Bronchus (tissue), 1 donor: ENCODE measurements around a stretch of chr5.

DNA sequence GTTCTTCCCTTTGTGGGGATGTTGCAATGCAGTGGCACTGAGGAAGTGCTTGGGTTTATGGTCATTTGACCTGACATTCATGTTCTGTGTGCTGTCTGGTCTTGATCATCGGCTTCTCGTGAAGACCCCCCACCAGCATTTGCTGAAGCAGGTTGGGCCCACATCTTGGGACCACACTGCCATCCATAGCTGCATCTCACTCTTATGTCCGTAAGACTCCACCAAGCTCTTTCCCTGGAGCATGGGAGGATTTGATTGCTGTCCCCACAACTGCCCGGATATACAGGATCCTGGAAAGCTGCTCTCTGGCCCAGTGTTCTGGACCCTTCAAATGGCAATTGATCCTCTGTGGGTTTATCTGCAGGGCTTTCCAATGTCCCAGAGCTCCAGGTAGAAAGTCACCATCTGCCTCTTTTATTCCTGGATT is 214.5 kb downstream of the SREK1 start:
- PRO-cap, result no peak

- PRO-cap, result no peak
Observed at GRCh38 chr5:66554117-66554579, 42.0 kb upstream of the MAST4 start.

DNA sequence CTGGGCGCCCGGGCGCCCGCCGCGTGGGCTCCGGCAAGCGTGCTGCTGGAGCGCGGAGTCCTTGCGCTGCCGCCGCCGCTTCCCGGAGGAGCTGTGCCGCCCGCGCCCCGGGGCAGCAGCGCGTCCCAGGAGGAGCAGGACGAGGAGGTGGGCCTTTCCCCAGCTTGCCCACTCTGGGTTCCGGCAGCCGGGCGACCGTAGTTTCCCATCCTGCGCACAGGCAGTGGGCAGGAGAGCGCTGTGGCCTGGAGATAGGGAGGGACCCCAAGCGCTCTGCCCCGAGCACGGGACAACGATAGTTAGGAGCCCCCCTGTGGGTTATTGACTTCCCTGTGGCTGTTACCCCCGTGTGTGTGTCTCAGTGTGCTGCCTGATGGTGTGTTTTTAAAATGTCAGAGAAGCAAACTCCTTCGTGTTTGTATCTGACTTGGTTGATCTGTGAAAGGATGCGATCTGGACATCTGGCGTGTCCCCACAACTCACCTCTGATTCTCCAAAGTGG is 730 bp downstream of the MAST4 start:
- PRO-cap, result unidirectional peak, minus-strand start at position 79 of the sequence

- PRO-cap, result no peak
Observed at GRCh38 chr5:67006203-67006944, 190.2 kb downstream of the CD180 start.

DNA sequence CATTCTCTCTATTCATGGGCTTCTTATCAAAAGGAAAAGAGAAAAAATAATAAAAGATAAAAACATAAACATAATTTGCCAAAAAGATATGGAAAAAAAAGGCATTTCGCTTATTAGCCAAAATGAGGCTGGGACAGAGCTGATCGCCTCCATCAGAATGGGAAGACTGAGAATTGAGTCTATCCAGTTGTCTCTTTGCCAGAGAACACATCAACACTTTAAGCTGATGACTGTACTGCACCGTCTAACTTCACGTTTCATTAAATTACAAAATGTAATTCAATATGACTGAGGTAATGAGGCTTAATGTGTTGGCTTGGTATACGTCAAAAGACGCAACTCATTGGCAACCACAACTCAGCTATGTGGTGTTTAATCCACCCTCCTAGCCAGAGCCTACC is 462.6 kb upstream of the CD180 start:
- PRO-cap, result no peak

DNA sequence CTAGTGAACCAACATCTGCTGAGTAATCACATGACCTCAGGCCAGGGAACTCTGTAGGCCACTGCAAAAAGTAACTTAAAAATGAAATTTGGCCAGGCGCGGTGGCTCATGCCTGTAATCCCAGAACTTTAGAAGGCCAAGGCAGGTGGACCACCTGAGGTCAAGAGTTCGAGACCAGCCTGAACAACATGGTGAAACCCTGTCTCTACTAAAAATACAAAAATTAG is 173.2 kb upstream of the PIK3R1 start:
- PRO-cap, result no peak

DNA sequence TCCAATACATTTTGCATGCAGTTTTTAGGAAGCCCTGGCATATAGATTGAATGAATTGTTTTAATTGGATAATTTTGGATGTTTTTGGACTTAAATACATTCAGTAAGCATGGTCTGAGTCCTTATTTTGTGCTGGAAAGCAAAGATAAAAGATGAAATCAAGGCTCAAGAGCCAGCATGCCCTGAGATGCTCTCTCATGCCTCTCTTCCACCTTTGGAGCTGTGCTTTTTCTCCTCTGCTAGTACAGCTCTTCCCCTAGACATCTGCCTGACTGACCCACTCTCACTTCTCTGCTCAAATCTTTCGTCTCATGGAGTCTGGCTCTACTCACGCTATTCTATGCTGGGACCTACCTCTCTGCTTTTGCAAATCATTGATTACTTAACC is 14.3 kb downstream of the PIK3R1 start:
- PRO-cap, result no peak

- PRO-cap, result no peak
Observed at GRCh38 chr5:68251321-68251743, 35.8 kb downstream of the PIK3R1 start.

- PRO-cap, result no peak
Observed at GRCh38 chr5:68268463-68269233, 53.1 kb downstream of the PIK3R1 start.

DNA sequence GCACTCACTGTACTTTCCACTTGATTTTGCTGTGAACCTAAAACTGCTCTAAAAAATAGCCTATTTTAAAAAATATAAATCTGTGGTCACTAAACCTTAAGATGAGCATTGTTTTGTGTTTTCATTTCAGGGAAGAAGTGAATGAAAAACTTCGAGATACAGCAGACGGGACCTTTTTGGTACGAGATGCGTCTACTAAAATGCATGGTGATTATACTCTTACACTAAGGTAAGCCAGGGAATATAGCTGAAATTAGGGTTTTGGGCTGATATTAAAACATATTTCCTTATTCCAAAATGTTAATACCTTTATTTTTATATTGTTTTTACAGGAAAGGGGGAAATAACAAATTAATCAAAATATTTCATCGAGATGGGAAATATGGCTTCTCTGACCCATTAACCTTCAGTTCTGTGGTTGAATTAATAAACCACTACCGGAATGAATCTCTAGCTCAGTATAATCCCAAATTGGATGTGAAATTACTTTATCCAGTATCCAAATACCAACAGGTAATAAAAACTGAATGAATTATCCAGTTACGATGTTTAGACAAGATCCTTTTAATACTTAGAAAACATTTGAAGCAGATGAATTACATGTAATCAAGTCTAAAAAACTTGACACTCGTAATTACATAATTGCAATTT is 77.5 kb downstream of the PIK3R1 start:
- PRO-cap, result no peak

GRCh38 chr5:68342766-68343248 is 127.3 kb downstream of the PIK3R1 start:
- PRO-cap, result no peak

GRCh38 chr5:68711373-68711688 is 382.5 kb upstream of the SLC30A5 start:
- PRO-cap, result no peak

- PRO-cap, result no peak
Observed at GRCh38 chr5:68746601-68747438, 347.0 kb upstream of the SLC30A5 start.

DNA sequence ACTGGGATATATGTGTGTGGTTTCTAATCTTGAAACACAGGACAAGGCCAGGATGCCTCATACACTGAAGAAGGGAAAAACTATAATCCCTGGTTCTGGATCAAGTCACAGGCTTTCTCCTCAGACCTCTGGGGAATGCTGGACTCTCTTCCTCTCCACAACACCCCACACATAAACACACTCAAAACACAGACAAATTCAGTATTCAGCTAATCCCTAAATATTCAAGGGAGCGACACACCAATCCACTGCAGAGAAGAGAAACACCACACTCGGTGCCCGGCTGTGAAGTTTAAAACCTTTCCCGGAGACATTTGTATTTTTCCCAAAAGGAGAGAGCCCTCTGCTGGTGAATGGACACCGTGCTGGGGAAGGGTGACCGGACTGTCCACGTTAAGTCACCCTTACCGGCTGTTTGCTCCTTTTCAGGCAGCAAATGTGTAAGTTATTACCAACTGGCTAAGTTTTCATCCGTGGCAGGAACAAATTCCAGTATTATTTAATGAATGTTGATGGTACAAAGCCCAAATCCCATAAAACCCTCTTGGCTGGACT is 131.0 kb upstream of the SLC30A5 start:
- PRO-cap, result no peak

GRCh38 chr5:69181911-69182222 is 7.5 kb upstream of the CENPH start:
- PRO-cap, result no peak

- PRO-cap, result no peak
Observed at GRCh38 chr5:69371702-69372308, 2.2 kb downstream of the RAD17 start.

DNA sequence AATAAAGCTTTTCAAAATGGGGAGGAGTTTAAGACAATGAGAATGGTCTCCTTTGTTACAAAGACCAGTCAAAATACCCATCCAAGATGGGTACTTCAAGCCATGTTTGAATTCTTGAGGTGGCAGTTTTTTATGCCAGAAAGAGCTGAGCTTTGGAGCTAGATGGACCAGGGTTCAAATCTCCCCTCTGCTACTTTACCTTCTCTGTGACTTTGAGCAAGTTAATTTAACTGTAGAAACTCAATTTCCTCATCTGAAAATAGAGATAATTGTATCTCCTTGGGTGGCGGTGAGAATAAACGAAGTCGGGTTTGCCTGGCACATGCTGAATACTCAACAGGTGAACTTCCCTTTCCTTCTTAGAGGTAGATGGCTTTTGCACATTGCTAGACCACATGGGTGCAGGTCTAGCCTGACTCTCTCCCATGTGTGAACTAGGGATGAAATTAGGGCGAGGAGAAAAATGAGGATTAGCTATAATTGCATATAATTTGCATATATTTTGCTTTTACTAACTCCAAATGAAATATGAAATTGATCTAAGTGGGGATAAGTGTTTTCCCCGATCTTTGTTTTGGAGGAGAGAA is 31.4 kb upstream of the GTF2H2C start:
- PRO-cap, result no peak

GRCh38 chr5:71020646-71020979 is 4.5 kb downstream of the NAIP start:
- PRO-cap, result no peak

DNA sequence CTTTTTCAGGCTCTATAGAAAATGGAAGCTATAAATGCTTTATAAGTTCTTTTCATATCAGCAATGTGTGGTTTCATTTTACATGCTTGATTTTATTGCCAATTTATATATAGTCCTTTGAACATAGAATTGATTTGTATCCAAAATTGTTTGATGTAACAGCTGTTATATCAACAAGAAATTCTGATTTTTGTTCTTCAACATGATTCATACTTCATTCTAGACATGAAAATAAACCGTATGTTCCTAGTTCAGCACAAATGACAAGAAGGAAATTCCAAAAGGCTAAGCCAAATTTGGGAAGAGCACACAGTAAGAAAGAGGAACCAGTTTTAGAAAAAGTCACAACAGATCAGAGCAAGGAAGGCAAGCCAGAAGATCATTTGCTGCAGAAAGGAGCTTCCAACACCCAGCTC is 65.1 kb upstream of the MCCC2 start:
- PRO-cap, result no peak

- PRO-cap, result no peak
Observed at GRCh38 chr5:71589328-71589532, 2.1 kb downstream of the MCCC2 start.